ENCODE results near the gene RFNG.

- CAGE, long polyA plus RNA = no peak
- RRBS = no CpG with 5 or more reads among the region's 44 CpGs
These were observed 6.7 kb upstream of the NOTUM start for GRCh38 chr17:81967230-81968575.

- CAGE, long polyA plus RNA = no peak
- RRBS = 7% methylated on average over 7 of the region's 48 CpGs
These were observed 19.0 kb downstream of the CENPX start for GRCh38 chr17:82003492-82004293.

GRCh38 chr17:82034885-82035356 lies 2.6 kb downstream of the DCXR start:
- CAGE, long polyA plus RNA = no peak
- RRBS = 79% methylated on average over 2 of the region's 12 CpGs

DNA sequence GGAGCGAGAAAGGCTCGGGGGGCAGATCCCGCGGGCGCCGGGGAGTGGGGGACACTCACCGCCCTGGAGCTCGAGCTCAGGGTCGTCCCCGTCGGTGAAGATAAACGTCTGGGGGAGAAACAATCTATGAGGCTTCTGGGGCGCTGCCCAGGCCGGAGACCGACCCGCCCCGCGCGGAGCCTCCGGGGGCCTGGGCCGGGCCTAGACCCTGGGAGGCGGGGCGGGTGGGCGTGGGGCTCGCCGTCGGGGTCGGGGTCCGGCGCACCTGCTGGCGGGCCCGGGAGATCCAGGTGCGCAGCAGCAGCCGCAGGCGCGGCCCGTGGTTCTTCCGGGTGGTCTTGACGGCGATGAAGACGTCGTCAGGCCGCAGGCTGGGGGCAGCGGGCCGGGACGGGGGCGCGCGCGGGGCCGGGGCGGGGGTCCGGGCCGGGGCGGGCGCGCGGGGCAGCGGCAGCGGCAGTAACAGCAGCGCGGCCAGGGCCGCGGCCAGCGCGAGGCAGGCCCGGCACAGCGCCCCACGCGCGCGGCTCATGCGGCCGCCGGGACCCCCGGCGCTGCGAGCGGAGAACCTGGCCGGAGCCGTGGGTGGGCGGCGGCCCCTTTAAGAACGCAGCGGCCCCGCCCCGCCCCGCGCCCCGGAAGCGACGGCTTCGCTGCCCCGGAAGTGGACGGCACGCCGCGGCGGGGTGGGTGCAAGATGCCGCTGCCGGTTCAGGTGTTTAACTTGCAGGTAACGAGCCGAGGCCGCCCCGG lies at the start of gene RFNG:
TSS of gene RFNG (minus strand) at position 577 of the 753 bp plus-strand sequence.
- CAGE, long polyA plus RNA = start-site peak on the minus strand centred at position 146 of the sequence, 51 bp wide, 40 and 23 reads in 2 replicates; start-site peak on the plus strand centred at position 678 of the sequence, 35 bp wide, 274 and 149 reads in 2 replicates
- RRBS = 2% methylated on average over 73 of the region's 105 CpGs

DNA sequence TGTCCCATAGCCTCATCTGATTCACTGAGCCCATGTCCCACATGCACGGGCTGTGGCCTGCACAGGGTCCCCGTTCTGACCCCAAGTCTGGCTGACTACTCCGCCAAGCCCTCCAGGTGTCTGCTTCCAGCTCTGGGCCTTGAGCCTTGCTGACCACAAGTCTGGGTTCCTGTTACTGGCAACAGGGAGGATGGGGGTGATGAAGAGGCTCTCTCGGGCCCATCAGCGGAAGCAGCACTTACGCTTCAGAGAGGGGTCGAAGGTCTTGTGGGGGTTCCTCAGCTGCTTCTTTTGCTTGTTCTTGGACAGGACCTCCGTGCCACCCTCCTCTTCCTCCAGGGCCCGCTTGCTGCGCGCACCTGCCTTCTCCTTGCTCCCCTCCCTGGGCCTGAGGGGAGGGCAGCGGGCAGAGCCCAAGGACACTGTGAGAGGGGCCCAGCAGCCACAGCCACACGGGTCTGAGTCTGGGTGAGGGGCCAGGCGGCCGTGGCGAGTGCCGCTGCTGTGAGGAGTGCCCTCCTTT lies 5.8 kb downstream of the DUS1L start:
- CAGE, long polyA plus RNA = no peak
- RRBS = no CpG with 5 or more reads among the region's 17 CpGs

GRCh38 chr17:82085545-82085997 lies 12.5 kb downstream of the FASN start:
- CAGE, long polyA plus RNA = no peak
- RRBS = 92% methylated on average over 2 of the region's 17 CpGs

- CAGE, long polyA plus RNA = no peak
- RRBS = 94% methylated on average over 10 of the region's 37 CpGs
These were observed 9.8 kb downstream of the FASN start for GRCh38 chr17:82088071-82088721.

- CAGE, long polyA plus RNA = no peak
- RRBS = no CpG with 5 or more reads among the region's 12 CpGs
These were observed 22.1 kb upstream of the FASN start for GRCh38 chr17:82120127-82120578.

- CAGE, long polyA plus RNA = no peak
- RRBS = no CpG with 5 or more reads among the region's 23 CpGs
These were observed 54.6 kb upstream of the FASN start for GRCh38 chr17:82152416-82153305.

DNA sequence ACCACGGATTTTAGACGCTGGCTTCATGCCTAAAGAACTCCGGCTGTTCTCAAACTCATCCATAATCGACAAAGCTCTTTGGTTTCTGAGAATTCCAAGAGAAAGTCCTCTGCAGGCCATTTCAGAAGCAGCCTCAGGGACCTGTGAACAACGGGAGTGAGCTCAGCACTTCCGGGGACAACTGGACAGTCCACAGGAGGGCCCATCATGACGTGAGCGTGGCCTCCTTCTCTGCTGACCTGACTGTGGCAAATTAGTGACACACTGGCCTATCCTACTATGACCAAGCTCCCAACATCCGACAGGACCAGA lies 16.4 kb downstream of the CCDC57 start:
- CAGE, long polyA plus RNA = no peak
- RRBS = 70% methylated on average over 2 of the region's 9 CpGs

DNA sequence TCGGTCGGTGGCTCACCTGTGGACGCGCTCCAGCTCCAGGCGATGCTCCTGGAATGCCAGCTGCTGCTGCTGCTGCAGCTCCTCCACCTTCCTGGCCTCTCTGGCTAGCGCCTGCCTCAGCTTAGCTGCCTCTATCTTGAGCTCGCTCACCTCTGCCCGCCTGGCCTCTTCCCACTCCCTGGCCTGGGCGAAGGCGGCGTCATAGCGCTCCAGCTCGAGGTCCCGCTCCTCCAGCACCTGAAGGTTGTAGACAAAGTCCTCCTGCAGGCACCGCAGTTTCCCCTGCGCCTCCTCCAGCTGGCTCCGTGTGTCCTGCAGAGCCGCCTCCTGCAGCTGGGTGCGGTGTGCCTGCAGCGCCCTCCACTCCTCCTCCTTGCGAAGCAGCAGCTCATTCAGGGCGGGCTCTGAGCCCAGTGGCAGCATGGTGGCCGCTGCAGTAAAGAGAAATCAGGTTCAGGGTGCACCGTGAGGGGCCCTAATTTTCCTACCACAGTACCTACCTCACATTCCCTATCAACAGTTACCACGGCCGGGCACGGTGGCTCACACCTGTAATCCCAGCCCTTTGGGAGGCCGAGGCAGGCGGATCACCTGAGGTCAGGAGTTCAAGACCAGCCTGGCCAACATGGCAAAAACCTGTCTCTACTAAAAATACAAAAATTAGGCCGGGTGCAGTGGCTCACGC lies 11.0 kb downstream of the CCDC57 start:
- CAGE, long polyA plus RNA = no peak
- RRBS = no CpG with 5 or more reads among the region's 31 CpGs

DNA sequence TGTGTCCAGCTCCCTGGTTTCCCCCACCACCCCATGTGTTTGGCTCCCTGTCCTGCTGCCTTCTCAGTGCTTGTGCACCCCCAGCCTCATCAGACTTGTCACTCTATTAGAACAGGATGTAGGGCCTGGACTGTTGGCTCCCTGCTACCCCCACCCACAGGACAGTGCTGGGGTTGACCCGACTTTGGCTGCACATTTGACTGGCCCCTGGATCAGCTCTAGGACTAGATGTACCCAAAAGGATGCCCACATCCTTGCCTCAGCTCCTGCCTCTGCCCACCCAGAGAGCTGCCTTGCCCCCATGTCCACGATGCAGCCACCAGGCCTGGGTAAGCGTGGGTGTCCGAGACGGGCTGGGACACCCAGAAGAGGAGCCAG lies 1.4 kb upstream of the CCDC57 start:
- CAGE, long polyA plus RNA = no peak
- RRBS = no CpG with 5 or more reads among the region's 5 CpGs

- CAGE, long polyA plus RNA = no peak
- RRBS = under 1% methylated on average over 3 of the region's 17 CpGs
These were observed 3.9 kb upstream of the CCDC57 start for GRCh38 chr17:82216276-82217116.

- CAGE, long polyA plus RNA = no peak
- RRBS = no CpG with 5 or more reads among the region's 20 CpGs
These were observed 3.6 kb upstream of the SLC16A3 start for GRCh38 chr17:82225160-82225727.

DNA sequence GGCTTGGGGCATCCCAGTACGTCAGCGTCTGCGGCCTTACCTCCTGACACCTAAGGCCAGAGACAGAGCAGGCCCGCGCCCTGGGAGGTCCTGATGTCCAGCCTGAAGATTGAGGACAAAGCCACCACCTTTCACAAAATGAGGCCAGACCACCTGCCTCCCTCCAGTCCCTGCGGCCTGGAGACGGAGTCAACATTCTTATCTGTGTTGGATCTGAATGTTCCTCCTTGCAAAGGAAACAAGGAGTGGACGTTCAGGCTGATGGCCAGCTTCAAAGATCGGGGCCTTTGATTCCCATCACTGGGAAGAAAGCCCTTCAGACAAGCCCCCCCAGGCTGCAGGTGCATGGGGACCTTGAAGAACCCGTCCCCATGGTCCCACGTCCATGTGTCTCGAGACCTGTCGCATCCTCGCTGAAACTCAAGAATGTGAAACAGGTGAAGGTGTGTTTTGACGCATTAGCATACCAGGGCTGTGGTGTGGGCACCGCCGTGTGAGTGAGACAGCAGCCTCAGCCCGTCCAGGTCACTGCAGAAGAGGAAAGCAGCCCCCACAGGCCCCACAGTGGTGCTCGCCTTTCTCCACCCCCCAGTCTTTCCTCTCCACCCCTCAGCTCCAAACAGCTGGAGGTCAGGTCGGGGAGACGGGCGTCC lies 673 bp upstream of the CSNK1D start:
- CAGE, long polyA plus RNA = no peak
- RRBS = no CpG with 5 or more reads among the region's 22 CpGs

GRCh38 chr17:82285174-82285728 lies 11.8 kb upstream of the CSNK1D start:
- CAGE, long polyA plus RNA = no peak
- RRBS = no CpG with 5 or more reads among the region's 11 CpGs

DNA sequence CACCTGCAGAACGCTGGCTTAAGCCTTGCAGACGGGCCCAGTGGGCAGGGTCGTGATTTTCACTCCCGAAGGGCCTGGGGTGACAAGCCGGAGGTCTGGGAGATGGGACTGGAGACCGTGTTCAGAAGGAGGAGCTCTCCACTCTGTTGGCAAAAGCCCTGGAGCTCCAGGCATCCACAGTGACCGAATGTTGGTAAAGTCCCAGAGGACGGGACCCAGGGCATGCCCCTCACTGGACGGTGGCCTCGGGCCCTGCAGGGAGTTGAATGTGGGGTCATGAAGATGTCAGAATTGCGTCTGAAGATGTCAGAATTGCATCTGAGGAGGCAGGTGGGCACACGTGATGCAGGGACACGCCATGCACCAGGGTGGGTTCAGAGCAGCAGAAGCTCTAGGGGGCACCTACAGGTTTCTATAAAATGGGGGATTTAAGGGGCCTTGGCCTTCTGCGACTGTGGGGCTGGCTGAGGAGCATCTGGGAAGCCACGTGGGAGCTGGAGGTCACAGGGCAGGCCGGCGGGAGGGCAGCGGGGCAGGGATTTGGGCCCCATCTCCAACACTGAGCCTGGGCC lies 18.5 kb downstream of the CD7 start:
- CAGE, long polyA plus RNA = no peak
- RRBS = 68% methylated on average over 3 of the region's 18 CpGs

DNA sequence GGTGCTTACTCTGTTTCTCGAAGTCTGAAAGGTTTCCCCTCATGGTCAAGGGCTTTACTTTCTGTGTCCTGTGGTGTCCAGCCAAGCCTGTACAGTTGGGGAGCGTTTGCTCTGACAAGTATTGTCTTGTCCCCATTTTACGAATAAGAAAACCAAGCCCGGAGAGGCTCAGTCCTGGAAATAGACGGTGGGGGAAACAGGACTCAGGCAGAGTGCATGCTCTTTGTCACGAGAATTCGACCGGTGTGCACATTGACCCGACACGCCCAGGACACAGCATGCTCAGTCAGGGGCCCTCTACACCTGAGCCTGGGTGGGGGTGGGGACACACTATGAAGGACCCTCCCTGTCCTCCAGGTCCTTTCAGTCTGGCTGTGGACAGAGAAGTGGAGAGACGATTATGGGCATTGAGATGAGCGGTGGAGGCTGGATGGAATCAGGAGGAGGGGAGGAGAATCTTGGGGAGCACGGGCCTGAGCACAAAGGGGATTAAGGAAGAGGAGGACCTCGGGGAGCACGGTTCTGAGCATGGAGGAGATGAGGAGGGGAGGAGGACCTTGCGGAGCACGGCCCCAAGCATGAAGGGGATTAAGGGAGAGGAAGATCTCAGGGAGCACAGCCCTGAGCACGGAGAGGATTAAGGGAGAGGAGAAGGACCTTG lies 7.4 kb downstream of the CD7 start:
- CAGE, long polyA plus RNA = no peak
- RRBS = 78% methylated on average over 5 of the region's 18 CpGs

DNA sequence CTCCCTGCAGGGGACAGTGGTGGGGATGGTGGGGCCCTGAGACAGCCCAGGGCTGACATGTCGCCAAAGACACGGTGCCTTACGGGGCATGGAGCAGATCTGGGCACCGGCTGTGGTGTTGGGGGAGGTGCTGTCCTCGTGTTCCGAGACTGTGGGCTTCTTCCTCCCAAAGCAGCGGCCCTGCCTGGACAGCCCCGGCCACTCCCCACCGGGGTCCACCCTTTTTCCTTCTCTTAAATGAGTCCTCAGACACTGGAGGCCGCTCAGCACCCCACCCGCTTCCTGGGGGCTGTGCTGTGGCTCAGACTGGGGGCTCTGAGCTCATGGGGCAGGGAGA lies 404 bp downstream of the CD7 start:
- CAGE, long polyA plus RNA = no peak
- RRBS = 49% methylated on average over 4 of the region's 11 CpGs

- CAGE, long polyA plus RNA = no peak
- RRBS = 83% methylated on average over 6 of the region's 33 CpGs
These were observed 5.0 kb downstream of the SECTM1 start for GRCh38 chr17:82328298-82329329.

Data from osteoblast (primary cell).